Vein endothelial cell (primary cell): ENCODE measurements around a stretch of chr13.

DNA sequence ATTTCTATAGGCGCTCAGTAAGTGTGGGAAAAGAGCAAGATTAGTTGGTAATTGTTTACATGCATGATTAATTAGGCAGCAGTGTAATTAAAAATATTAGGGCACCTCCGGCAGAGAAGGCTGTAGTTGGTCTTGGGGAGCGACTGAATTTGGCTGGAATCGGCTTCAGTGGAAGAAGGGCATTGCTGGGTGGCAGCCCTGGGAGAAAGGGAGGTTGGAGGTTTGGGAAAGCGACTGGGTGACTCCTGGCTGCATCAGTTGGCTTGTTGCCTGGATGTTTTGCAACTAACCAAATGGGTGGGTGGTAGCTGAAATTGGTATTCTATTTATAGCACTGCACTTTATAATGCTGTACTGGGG, 1.5 kb downstream of the B3GLCT start:
- CAGE, long polyA plus RNA, result no peak

DNA sequence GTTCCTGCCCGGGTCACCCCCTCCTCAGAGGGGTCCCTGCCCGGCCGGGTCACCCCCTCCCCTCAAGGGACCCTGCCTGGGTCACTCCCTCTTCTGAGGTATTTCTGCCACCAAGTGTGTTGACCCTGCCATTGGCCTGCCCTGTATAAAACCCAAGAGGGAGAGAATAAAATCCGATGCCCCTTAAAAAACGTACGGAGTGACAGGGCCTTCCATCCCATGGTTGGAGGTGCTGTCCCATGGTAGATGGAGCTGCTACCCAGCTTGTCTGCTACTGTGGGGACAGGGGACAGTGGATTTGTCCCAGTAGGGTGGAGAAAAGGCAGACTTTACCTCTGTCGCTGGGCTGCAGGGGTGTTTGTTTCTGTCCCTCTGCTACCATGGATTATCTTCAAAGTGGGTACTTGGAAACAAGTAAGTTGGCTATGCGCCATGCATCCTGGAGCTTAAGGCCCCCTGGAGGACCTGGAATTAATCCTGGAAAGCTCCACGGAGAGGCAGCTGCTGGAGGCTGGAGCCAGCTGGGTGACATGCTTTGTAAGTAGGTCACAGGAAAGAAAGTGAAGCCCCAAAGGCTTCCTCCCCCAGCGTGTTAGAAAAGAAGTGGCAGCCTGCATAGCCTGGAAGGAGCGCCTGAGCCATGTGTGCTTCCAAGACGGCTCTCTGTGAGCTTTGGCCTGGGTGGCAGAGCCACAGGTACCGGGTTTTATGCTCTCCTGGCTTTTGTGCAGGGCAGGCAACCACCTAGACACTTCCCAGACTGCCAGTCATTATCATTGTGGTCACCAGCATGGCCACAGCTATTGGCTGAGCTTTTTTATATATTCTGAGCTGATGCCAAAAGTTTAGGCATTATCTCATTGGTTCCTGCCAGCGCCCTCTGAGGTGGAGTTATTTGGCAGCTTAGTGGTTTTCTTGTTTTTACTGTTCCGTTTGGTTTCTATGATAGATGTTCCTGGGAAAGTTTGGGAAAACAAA, 9.4 kb downstream of the B3GLCT start:
- CAGE, long polyA plus RNA, result no peak

DNA sequence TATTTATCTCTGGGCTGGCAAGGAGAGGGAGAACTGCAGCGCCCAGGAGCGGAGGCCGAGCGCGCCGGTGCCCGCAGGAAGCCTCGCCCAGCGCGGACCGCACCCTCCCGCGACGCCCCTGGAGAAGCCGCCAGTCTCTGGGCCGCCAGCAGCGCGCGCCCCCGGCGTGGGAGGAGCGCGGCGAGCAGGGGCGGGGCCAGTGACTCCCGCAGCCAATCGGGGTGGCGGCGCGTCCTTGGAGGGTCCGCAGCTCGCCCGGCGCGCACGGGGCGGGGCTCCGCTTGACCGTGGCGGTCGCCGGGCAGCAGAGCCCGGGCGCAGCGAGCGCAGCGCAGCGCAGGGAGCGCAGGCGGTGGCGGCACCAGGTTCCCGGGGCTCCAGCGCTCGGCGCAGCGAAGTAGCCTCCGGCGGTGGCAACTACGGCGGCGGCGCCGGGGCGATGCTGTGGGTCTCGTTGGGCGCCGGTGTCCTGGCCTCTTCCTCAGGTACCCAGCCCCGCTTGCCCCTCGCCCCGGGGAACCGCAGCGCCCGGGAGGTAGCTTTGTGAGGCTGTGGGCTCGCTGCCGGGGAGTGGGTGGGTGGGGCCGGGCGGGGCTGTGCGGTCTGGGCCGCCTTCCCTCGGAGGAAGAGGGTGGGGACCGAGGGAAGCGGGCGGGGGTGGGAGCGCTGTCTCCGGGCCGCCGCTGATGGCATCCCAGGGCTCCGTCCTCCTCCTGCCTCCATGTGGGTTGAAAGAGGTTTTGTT, 107.3 kb downstream of the RXFP2 start:
- CAGE, long polyA plus RNA, result no peak

DNA sequence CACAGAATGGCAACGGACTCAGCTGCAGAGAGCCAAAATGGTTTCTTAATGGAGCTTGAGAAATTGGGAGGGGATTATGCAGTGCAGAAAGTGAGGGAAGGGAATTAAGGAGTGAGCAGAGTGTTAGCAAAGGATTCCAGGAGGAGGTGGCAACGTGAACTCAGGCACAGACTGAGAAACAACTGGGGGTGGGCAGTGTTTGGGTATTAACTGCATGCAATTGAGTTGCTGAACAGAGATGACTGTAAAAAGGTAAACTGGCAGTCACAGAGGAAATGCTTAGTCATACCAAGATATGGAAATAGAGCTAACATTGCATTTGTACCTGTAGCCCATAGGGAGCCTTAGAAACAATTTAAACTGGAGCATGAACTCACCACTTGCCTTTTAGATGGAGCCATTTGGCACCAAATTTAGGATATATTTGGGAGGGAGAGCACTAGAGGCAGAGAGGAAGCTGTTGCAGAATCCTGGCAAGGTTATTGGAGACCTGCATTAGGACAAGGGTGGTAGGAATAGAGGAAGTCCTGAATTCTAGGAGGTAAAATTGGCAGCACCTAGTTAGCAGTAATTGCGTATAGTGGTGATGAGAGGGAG, 100.6 kb upstream of the FRY start:
- CAGE, long polyA plus RNA, result no peak

- CAGE, long polyA plus RNA, result no peak
Measured at GRCh38 chr13:32016049-32016864, 15.3 kb upstream of the FRY start.

DNA sequence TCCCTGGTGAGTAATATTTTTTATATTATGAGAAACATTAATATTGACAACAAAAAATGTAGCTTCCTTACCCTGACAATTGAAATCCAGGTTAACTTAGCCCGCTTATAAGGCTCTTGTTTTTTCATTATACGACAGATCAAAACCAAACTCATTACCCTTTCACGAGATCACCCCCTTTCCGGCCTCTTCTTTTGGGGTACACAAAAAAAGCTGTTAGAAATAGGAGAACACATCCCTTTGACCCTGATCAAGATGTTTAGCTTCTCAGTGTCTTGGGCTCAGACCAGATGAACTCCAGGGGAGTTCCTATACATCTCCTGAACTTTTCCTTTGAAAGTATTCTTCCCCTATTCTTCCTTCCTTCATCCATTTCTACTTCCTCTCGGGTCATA, 5.8 kb downstream of the N4BP2L1 start:
- CAGE, long polyA plus RNA, result no peak

- CAGE, long polyA plus RNA, result no peak
Measured at GRCh38 chr13:32425877-32426512, 1.9 kb downstream of the N4BP2L1 start.

- CAGE, long polyA plus RNA, result no peak
Measured at GRCh38 chr13:32538866-32539436, 356 bp upstream of the N4BP2L2 start.

DNA sequence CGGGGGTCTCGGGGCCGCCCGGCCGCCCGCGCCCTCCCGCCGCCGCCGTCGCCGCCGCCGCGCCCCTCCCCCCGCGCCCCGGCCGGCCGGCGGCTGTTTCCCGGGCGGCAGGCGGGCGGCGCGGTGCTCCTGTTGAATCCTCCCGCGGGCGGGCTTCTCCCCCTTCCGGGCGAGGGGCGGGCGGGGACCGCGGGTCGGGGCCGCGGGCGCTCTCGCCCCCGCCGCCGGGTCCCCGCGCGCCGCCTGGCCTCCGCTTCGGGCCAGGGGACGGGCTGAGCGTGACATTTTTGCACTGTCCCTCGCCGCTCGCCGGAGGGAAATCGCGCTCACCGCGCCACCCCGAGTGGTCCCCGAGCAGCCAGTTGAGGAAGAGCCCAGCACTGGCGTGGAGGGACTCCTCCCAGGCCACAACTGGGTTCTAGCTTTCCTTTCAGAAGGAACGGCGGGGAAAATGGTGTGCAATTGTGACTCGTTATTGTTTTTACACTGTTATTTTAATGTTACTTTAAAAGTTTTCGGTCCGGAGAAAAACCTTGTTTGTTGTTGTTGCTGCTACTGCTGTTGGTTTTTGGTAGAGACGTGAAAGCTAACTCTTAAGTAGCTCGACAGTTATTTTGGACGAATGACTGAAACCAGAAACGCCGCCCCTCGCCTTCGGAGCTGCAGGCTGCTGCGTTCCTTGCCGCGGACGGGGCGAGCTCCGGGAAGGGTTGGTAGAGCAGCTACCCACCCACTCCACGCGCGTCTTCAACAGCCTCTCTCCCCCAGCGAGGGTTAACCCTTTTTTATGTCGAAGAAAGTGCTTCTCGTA, 908 bp downstream of the PDS5B start:
- CAGE, long polyA plus RNA, result no peak

GRCh38 chr13:32672220-32672783, 86.0 kb downstream of the PDS5B start:
- CAGE, long polyA plus RNA, result no peak

DNA sequence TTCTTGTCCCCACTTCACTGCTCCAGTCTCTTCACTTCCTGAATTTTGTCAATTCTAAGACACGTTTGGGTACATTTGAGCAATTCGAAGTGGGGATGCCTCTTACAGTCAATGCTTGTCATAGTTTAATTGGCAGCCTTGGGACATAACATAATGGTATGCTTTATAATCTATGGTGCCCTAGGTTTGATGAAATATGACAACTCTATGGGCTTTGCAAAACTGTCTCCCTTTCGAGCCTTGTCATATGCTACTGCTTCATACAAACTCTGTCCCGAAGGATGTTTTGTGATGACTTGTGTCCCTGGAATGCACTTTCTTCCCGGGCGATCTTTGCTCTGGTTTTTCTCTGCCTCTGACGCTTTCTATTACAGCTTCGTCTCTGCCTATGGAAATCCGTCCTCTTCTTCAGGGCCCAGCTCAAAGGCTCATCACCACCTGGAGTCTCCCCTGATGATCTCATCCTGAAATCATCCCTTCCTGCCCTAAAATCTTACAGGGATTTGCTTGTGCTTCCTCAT, 191.6 kb upstream of the KL start:
- CAGE, long polyA plus RNA, result no peak

- CAGE, long polyA plus RNA, result no peak
Measured at GRCh38 chr13:33270884-33271566, 14.5 kb downstream of the STARD13 start.

DNA sequence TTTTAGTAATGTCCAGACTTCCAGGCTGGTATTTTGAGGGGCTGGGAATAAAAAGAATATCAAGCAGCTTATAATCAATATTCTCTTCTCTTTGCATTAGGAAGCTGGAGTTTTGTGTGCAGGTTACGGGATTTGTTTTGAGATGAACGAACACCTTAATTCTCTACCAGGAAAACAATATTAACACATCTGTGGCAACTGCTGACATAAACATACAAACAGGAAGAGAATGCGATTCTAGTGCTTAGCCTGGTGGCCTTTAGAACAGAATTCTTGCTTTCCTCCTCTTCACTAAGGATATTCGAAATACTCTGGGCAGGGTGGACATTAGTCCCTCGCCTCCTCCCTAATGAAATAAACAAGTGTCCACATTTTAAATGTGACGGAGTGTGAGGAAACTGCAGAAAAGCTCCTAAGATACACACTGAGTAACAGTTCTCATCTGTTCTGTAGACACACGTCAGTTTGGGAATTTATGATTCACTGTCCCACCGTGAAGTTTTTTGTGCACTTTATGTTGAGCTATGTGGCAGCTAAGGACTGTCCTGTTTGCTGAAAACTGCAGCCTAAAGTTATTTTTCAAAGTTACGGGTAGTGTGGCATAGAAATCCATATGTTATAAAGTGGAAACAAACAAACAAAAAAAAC, 677 bp downstream of the STARD13 start:
- CAGE, long polyA plus RNA, result no peak

- CAGE, long polyA plus RNA, result no peak
Measured at GRCh38 chr13:33543119-33543486, 257.5 kb upstream of the STARD13 start.

DNA sequence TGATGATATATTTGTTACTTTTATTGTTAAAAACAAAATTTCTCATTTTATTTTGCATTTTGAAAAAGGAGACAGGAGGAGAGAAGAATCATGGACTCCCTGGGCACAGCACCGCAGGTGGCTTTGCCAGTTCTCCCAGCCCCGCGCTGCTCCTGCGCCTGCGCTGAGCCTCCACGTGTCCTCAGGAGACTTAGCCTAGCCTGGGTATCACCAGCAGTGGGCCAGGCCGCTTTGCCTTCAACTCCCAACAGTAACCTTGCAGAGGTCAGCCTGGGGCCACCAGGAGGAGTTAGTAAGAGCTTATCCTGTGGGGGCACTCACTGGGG, 207.6 kb upstream of the RFC3 start:
- CAGE, long polyA plus RNA, result no peak

GRCh38 chr13:33610691-33611807, 206.9 kb upstream of the RFC3 start:
- CAGE, long polyA plus RNA, result no peak

- CAGE, long polyA plus RNA, result no peak
Measured at GRCh38 chr13:34151986-34152359, 334.0 kb downstream of the RFC3 start.

DNA sequence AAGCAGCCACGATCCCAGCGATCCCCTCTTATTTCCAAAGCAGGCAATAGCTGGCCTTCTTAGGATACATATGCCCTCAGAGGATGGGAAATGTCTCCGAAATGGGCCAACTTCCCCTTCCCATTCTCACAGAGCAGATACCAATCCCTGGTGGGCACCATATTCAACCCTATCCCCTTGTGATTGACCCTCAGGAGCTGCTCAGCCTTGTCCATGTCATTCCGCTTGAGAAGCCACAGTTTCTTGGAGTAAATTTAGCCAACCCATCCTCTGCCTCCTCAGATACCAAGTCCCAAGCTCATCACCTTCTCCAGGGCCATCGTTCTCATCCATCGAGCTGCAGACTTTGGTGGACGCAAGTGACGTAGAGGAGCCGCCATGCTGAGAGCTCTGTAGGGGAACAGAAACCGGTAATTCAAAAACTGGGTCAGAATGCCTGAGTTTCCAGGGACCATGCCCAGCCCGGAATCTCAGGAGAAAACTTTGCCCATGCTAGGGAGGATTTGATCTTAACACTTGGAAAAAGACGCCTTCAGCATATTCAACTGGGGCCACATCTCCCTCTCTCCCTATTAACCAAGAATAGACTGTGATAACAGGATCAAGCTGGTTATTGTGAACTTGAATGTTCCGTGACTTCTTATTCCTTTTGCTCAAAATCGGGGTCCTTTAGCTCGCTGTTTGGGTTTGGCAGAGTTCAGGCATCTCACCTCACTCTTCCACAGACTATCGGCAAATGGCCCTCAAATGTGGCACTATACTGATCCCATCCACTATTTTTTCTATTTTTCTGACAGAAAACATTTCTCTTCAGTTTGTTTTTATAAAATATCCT, 292.2 kb downstream of the DCLK1 start:
- CAGE, long polyA plus RNA, result no peak

- CAGE, long polyA plus RNA, result no peak
Measured at GRCh38 chr13:35848217-35848520, 283.0 kb downstream of the DCLK1 start.

DNA sequence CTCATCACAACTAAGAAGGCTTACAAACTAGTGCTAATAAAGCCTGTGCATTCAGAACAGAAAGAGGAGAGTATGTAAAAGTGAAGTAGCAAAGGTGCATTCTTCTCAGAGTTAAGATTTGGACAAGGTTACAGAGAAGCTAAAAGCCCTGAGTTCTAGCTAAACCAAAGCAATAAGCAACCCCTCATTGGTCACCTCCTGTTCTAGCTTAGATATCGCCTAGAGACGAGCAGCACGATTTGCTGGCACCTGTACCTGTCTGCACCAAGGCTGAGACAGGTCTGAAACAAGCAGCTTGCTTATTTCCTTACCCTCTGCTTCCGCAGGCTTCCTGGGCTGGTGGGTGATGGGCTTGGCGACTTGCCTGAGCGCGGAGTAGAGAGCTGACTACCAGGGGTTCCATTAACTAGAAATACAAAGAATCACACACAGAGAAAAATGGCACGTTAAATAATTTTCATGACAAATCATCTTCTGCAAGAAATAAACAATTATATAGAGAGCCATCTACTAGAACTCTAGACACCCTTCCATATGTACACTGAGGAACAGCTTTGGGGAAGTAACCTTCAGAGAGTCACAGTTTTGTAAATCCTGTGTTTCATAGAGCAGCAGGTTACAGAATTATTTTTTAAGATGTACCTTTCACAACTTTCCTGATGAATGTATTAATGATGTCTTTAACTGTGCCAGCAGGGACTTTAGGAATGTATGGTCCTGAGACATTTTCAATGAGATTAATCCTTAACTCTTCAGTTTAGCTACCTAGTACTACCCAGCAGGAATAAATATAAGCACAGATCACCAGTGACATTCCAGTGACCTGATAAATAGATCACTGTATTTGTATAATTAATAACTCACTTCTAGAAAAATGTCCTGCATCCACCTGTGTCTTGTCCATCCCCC, 276.7 kb downstream of the DCLK1 start:
- CAGE, long polyA plus RNA, result no peak